Endometrial microvascular endothelial cells (primary cell): Measurements from ENCODE around the gene CDCA7.

DNA sequence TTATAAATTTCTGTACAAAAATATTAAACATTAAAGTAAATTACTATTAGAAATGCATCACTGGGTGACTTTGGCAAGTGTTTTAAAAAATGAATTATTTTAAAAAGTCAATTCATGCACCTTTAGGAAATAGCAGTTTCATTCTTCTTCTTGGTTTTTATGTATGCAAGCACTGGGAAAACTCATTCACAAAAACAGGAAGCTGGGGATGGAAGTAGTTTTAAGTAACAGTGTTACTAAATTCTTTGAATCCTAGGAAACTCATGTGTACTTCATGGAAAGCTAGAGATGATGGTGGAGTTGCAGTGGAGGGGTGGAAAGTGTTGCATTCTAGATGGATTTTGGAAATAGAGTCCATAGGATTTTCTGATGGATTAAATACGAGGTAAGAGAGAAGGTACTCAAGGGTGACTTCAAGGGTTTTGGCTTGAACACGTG is 142.7 kb upstream of the MAP3K20 start:
- RAMPAGE, long total RNA, result no peak

DNA sequence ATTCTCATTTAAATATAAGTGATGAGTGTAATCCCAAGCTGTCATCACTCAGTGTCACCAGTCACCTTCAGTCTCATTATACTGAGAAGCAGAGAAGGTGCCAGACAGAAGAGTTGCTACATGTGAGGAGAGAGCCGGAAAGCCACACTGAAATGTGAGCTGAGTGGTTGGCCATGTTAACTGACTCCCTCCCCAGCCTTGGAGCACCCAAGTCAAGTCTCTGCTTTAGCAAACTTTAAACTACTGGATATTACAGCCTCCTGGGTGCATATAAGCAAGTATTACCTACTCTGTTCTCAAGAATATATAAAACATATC is 75.9 kb upstream of the MAP3K20 start:
- RAMPAGE, long total RNA, result no peak

DNA sequence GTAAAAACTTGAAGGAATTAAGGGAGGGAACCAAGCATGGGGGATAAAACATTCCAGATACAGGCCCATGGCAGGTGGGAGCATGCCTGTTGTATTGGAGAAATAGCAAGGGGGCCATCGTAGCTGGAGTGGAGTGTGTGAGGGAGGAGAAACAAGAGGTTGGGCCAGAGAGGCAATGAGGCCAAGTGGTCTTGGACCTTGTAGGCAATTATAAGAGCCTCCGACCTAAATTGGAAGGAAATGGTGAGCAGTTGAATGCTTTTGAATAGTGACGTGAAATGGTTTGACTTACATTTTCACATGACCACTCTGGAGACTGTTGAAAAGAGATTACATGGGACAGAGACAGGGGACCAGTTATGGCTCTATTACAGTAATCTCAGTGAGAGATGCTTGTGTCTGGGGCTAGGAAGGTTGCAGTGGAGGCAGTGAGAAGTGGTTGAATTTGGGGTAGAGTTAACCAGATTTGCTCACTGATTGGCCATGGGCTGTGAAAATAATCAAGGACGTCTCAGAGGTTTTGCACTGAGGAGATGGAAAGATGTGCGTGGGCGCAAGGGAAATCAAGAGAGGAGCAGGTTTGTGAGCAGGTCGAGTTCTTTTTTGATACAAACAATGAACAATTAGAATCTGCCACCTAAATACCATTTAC is 29.3 kb downstream of the MAP3K20 start:
- RAMPAGE, long total RNA, result no peak

GRCh38 chr2:173149601-173150062 is 74.0 kb downstream of the MAP3K20 start:
- RAMPAGE, long total RNA, result no peak

DNA sequence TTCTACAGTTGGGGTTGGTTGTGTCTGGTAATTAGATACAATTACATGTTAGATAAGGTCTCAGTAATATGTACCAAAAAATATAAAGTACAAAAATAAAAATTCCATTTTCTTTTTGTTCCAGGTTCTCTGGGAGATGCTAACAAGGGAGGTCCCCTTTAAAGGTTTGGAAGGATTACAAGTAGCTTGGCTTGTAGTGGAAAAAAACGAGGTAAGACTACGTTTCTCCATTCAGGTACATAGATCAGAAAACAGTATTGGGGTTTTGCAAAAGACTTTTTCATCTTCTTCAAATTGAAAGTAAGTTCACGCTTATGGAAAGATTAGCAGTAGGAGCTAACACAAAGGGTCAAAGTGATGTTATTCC is 122.2 kb downstream of the MAP3K20 start:
- RAMPAGE, long total RNA, result no peak

DNA sequence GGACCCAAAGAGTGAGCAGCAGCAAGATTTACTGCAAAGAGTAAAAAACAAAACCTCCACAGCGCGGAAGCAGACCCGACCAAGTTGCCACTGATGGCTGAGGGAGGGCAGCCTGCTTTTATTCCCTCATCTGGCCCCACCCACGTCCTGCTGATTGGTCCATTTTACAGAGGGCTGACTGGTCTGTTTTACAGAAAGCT is 72.8 kb upstream of the CDCA7 start:
- RAMPAGE, long total RNA, result no peak

GRCh38 chr2:173354209-173355285 is at the start of gene CDCA7:
CDCA7 (plus strand) TSS chr2:173354872.
- RAMPAGE, long total RNA, result start-site peak on the plus strand at chr2:173354832-173354885, 70 and 112 reads in 2 replicates

GRCh38 chr2:173448833-173449138 is 94.1 kb downstream of the CDCA7 start:
- RAMPAGE, long total RNA, result no peak

GRCh38 chr2:173794128-173794468 is 171.1 kb downstream of the SP3 start:
- RAMPAGE, long total RNA, result no peak

- RAMPAGE, long total RNA, result no peak
Observed at GRCh38 chr2:173898403-173899352, 66.5 kb downstream of the SP3 start.

DNA sequence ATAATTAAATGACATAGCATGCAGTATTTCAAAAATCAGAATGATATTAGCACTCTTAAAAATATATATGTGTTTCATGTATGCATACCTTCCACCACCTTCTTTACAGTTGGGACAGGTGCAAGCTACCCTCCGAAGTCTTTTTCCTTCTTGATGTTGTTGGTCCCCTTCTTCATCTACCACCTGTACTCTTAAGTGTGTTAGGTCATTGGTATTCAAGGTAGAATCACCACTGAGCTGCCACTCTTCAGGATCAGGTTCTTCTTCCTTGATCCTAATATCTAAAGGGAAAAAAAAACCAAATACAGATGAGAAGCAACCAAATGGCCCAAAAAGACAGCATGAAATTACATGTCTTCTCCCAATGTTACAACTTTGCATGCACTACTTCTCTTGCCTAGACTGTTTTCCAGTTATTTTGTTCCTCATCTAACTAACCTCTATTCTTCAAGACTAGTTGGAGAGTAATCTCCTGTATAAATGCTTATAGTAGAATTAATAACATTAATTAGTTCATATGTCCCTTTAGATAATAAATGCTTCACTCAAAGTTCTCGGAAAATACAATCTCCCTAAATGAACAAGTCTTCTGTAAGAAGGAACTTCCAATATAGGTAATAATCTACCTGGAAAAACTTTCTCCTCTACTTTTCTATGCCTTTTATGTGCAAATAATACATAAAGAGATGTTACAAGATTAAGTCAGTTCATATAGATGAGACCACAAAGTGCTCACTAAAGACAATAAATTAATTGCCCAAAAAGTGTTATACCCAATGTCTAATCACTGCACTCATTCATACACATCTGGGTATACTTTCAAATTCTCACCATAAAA is 46.4 kb downstream of the SP3 start:
- RAMPAGE, long total RNA, result no peak

DNA sequence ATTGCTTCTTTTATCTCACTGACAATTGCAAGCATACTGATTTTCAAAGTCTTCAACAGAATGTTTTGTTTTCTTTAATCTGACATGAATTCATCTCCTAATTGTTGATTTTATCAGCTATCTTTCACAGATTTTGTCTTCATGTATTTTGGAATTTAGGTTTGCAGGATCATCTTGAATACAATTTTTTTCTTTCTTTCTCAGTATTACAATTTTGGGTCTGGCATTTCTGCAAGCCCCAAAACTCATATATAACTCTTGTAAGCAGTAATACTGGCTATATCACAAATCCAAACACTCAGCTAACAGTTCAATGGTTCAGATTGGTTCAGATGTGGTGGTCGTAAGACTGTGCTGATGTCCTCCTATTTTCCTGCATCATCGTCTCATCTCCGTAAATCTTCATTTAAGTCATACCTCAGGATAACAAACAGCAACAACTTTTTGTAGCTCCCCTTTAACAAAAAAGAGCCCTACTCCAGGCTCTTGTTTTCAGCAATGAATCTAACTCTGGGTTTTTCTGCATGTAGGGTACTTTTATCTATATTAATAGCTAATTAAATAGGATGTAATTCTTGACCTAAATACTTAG is 17.5 kb downstream of the SP3 start:
- RAMPAGE, long total RNA, result no peak

GRCh38 chr2:174025039-174025939 is 60.1 kb upstream of the SP3 start:
- RAMPAGE, long total RNA, result no peak

- RAMPAGE, long total RNA, result no peak
Observed at GRCh38 chr2:174173972-174174212, 74.4 kb downstream of the OLA1 start.

- RAMPAGE, long total RNA, result no peak
Observed at GRCh38 chr2:174335590-174336226, 954 bp downstream of the SP9 start.

DNA sequence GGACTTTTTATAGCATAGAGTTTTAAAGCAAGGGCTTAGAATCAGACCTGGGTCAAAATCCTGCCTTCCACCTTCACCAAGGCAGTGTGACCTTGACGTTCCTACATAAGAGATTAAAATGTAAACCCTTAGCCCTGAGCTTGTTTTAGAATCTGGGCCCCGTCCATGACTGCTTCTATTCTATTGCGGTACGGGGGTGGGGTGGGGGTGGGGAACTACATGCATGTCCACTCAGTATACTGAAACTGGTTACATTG is 638 bp upstream of the GPR155 start:
- RAMPAGE, long total RNA, result no peak

DNA sequence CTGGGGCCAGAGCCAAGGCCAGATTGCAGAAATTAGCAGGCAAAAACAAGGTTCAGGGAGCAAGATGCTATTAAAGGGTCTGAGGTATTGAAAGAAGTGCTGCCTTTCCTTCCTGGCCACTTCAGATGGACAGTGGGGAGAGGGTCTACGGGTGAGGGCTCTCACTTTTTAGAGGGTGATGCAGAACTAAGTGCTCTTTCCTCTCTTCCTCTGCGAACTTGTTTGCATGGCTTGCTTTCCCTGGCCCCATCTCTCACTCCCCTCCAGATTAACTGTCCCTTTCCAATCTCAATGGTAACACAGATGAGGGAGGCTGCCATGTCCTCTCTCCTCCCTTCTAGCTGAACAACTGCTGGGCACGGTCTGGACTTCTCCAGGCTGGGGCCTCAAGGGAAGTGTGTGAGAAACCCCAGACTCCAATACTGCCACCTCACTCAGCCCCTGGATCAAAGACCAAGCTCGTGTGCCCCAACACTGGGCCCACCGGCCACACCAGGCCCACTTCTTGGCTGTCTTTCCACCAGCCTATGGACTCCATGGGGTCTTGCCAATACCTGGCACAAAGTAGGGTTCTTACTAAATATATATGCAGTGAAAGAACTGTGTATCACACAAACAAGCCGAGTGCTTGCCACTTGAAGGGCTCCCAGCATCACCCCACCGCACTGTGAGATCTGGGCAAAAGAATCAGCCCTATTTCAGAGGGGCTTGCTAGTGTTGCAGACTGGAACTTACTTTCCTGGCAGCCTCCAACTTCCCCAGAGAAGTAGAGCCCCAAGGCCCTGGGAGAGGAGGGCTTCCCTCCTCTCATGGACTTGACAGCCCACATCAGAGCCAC is 8.7 kb downstream of the WIPF1 start:
- RAMPAGE, long total RNA, result no peak

GRCh38 chr2:174593305-174594215 is 4.0 kb downstream of the WIPF1 start:
- RAMPAGE, long total RNA, result no peak

DNA sequence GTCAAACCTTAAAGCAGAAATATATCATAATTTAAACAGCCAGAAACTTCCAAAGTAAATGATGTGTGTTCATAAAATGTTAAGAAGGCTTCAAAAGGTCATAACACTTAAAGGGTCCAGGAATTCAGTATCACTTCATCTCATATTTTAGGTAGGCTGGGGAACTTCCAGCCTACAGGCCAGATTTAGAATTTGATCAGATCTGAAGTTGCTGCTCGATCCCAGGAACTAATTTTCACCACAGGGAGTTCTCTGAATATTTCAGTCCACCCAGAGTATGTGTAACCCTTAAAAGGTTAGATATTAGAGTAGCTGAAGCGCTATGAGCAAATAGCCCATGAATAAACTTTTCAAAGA is 1.7 kb downstream of the WIPF1 start:
- RAMPAGE, long total RNA, result no peak

DNA sequence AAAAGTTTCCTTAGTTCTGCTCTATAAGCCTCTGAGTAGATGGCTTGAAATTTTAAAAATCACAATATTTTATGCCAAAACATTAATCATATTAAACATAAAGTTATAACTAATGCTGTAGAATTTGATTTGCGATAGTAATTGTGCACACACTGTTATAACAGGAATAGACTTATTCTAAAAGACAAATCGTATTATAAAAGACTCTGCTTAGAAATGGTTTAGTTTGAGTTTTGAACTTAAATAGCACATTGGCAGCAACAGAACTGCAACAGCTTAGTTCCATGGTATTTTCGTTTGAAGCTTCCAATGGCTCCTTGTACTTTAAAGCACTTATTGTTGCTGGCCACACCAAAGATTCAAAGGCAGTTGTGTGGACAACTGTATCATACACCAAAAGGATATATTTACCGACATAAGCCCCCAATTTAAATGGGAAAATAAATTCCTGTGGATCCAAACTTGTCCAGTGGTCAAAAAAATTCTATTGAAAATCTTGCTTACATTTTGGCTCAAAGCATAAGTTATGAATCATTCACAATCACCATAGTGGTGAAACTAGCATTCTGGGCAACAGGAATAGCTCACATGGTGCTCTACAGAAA is 612 bp downstream of the WIPF1 start:
- RAMPAGE, long total RNA, result no peak